Smooth muscle cell (in vitro differentiated cells): ENCODE measurements around a stretch of chr10.

- RAMPAGE, long total RNA, result no peak
These were observed 68.4 kb upstream of the LRRC18 start for GRCh38 chr10:49007991-49008399.

- RAMPAGE, long total RNA, result no peak
These were observed 20.4 kb downstream of the VSTM4 start for GRCh38 chr10:49094906-49095268.

DNA sequence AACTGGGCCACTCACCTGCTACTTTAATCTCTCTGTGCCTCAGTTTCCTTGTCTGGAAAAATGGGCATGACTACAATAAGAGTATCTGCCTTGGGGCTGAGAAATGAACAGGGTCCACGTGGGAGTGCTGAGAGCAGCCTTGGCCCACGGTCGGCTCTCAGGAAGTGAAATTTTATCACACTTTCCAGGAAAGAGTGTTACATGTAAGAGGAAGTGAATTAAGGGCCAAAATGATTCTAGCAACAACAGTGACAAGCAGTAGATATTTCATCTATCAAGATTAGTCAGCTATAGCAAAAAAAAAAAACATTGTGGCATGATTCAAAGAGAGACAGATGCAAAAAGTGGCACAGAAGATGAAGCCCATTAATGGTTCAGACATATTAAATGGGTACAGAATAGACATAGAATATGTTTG is 4.5 kb downstream of the TMEM273 start:
- RAMPAGE, long total RNA, result no peak

- RAMPAGE, long total RNA, result no peak
These were observed 20.5 kb upstream of the C10orf71 start for GRCh38 chr10:49278271-49278977.

DNA sequence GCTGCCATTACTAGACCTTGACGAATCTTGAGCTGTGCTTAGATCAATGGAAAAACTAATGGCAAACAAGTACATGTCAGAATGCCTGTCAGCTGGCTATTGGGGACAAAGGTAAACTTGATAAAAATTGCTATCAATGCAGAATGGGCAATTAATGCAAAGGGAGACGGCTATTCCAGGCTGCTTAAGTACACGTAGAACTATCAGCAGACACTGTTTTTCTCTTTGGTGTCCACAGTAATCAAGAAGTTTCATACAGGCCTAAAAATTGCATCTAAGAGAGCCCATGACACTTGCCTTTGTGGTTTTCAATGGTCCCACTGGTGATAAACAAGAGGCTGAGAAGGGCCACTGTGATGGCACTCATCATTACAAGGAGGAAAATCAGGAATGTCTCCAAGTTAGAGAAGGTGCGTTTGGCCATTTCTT is 3.1 kb downstream of the ASAH2 start:
- RAMPAGE, long total RNA, result no peak

DNA sequence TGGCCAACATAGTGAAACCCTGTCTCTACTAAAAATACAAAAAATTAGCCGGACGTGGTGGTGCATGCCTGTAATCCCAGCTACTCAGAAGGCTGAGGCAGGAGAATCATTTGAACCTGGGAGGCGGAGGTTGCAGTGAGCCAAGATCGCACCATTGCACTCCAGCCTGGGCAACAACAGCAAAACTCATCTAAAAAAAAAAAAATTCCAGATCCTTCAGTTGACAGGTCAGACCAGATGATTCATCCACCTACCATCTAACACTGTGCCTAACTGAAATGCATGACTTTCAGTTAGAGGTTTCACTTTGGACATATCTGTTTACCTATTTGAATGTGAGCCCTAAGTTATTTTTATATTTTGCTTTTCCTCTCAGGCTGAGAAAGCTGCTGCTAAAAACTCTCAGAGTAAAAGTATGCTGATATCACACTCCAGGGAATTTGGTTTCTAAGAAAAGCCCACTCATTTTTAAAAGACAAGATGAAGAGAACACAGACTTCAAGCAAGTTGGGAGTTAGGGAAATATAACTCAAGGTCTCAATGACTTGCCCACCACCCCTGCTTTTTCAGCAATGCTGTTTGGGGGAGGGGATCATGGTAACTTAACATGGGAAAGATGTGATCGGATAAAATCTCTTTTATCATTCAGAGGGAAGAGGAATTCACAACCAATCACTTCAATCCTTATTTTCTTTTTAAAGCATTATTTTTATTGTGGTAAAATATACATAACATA is 126.0 kb downstream of the SGMS1 start:
- RAMPAGE, long total RNA, result no peak

DNA sequence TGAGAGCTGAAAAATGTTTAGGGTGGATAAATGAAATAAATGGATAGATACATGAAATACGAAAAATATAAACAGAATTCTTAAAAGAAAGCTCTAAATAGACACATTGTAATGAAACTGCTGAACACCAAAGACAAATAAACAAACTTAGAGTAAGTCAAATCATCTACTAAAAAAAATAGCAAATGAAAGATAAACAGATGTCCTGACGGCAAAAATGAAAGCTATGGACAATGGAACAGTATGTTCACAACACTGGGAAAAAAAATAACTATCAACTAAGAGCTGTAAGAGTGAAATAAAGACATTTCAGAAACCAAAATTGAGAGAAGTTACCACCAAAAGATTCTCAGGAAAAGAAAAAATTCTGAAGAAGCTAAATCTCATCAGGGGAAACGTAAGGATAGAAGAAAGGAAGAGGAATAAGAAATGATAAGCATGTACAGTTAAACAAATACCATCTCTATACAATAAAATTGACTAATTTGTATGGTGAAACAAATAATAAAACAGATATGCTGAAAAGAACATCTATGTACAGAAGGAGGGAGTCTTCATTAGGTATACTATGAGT is 106.0 kb downstream of the SGMS1 start:
- RAMPAGE, long total RNA, result no peak

GRCh38 chr10:50621651-50622673 is 1.8 kb downstream of the SGMS1 start:
- RAMPAGE, long total RNA, result no peak

DNA sequence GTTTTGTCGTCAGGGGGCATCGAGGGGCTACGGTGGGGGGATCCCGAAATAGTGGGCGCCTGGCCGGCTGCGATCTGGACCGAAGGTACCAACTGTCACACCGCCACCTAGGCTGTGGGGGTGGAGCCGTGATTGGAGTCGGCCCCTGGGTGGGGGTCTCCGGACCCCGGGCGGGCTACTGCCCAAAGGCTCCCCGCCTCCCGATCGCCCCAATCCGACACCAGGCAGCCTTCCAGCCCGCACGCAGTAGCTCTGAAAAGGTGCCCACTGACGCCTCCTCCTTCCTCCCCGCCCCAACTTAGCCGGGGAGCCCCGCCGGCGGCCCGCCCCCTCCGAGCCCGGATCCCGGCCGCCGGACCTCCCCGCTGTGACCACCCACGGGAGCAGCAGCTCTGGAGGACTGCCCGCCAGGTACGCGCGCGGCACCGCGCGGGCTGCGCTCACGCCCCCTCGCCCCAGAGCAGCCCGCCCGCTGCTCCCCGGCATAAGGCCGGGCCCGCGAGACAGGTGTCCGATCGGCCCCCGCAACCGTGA is 548 bp downstream of the SGMS1 start:
- RAMPAGE, long total RNA, result no peak

- RAMPAGE, long total RNA, result no peak
These were observed 33.8 kb downstream of the ASAH2B start for GRCh38 chr10:50773523-50773918.

- RAMPAGE, long total RNA, result no peak
These were observed 53.2 kb downstream of the A1CF start for GRCh38 chr10:50832227-50832671.

- RAMPAGE, long total RNA, result no peak
These were observed 549 bp upstream of the PRKG1 start for GRCh38 chr10:51073595-51074281.

- RAMPAGE, long total RNA, result no peak
These were observed 120.2 kb downstream of the PRKG1 start for GRCh38 chr10:51194384-51194890.

DNA sequence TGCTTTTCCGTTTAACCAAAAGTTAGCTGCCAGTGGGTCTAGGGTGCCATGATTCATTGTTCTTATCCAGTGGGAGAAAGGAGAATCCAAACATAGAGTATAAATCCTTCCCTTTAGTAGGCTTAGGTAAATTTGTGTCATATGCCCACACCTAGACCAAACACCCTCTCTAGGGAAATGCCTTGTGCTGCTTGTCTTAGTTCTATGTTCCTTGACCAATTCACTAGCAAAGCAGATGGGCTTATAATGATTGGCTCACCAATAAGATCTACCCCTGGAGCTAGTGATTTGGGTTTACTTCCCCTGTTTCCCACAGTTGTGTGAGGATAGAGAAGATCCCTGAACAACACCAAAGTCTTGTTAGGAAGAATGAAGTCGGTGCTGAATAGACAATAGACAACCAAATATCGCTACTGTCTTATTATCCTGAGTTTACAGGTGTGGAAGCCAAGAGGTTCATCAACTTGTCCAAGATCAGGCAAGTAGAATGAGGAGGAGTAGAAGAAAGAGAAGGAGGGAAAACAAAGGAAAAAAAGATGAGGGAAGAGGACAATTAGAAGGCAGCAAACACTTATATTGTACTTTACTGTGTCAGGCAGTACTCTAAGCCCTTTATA is 308.6 kb downstream of the PRKG1 start:
- RAMPAGE, long total RNA, result no peak

DNA sequence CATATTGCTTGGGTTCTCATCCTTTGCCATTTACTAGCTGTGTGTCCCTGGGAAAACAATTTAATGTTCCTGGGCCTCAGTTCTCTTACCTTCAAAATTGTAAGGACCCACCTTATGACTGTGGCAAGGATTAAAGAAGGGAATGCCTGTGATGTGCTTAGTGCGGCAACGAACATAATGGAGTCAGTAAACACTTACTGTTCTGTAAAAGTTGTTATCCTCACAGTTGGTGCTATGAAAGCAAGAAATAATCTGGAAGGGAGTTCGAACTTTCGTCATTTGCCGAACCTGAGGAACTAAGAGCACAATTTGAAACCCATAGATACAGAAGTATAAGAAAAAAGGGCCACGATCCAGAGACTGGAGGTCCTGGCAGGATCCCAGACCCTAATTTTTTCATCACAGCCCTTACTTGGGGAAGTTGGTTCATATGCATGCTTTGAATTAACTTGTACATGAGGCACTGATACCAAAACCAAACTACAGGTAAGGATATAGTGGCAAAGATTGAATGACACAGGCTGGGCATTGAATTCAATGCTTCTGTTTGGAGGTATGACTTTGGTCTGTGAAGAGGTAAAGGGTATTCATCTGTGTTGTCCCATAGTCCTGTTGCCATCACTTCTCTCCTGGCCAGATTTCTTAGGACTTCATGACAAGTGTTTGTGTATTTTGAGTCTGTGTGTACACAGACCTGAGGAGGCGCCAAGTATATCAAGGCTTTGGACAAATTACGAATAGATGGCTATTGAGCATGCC is 221.8 kb downstream of the CSTF2T start:
- RAMPAGE, long total RNA, result no peak

GRCh38 chr10:51649297-51649691 is 50.1 kb downstream of the CSTF2T start:
- RAMPAGE, long total RNA, result no peak

GRCh38 chr10:51697974-51699019 is 1.1 kb downstream of the CSTF2T start:
- RAMPAGE, long total RNA, result no peak

- RAMPAGE, long total RNA, result no peak
These were observed 79.8 kb upstream of the DKK1 start for GRCh38 chr10:52234273-52234657.

DNA sequence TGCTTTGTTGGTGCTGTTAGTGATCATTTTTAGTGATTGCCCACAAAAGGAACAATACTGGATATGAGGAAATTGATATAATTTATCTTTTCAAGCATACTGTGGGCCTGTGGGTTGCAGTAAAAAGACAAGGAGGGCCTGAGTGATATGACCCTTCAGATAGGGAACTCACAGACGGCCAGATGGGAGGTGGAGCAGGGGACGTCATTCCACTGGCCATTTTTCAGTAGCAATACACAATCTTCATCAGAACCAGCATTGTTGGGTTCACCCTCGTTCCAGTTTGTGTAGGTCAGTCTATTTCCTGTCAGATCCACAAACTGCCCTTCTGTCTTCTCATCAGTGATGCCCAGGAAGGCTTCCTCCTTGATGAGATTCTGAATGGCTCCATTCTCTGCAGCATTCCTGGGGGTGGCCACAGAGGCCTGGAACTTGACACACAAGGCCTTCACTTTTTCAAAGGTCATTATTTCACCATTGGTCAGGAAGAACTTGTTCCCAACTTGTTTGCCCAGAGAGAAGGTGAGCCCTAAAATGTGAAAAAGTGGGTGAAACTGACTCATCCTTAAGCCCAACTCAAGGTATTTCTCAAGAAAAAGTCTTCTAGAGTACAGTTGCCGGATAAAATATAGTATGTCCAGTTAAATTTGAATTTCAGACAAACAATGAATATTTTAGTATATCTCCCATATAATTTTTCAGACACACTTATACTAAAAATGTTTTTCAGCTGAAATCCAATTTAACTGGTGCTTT is 4.4 kb downstream of the MBL2 start:
- RAMPAGE, long total RNA, result no peak

- RAMPAGE, long total RNA, result no peak
These were observed 1.1 kb downstream of the MBL2 start for GRCh38 chr10:52771367-52771912.